ENCODE measurements around a stretch of chr11.

DNA sequence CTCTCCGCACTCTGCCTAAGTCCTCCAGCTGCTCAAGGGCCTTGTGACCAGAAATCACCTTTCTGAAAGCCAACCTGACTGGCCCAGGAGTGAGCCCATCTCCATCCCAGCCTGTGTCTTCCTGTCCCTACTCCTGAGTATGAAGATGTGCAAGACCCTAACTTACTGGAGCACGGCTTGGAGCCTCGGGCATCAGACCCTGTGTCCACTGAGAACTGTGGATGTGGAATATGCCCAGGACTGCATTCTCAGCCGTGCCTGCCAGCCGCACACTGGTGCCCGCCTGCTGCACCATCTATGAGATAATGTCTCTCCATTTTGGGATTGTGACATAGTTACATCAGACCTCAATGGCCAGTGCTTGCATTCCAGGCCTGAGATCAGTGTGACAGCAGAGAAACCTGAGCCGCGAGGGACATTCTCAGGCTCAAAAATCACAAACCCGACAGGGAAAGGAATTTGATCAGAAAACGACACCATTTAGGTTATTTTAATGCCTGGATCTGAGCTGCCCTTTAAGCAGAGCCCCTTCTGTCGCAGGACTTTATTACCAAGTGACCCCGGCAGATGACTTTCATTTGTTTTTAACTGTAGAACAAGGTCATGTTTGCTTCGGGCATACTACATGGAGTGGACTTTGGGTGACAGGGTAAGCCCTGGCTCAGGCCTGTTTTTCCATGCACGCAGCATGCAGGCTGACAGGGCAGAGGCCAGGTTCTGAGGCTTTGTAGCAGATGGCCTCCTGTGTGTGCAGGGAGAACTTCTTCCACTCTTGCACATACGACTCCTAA, 50.8 kb downstream of the SNX19 start:
- PRO-cap: no peak

DNA sequence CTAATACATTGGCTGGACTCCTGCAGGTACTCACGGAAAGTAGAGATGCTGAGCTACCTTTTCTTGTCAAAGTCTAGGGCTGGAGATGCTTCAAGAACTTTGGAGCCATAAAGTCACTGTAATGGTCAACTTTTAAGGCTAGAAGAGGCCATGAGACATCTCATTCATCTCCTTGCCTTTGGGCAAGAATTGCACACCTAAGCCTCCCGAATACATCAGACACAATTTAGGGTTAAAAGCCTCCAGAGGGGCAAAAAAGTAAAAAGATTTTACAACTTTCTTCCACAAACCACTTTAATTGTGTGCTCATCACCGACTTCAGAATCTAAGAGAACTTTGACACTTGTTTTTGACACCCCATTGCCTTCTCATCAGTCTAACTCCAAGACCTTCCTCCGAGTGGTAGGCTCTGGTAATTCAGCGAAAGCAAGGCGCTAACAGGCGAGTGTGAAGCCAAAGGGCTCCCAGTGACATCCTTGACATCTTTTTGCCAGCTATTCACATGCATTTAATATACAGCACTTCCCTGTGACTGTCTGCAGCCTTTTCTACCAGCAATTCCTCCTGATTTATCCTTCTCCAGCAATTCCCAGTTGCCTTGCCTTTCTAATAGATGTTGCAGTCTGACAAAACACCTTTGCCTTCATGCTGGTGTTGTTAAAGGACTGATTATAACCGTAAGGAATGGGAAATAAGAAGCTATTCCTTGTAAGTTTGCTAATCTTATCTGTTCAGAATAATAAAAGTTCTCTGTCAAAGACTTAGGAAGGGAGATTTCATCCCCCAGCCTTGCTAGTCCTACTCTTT, 39.4 kb downstream of the SNX19 start:
- PRO-cap: no peak

DNA sequence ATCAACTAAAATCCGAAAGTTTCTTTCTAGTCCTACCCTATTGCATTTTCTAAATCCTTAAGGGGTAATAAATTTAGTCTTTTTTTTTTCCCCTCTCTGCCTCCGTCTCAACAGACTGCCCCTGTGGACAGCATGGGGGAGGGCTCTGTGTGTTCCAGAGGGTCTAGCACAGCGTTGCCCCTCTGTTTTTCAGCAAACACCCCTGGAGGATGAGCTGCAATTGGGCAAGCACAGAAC, 79.9 kb upstream of the NTM start:
- PRO-cap: no peak

- PRO-cap: no peak
Measured at GRCh38 chr11:131911882-131912579, 541.6 kb downstream of the NTM start.

DNA sequence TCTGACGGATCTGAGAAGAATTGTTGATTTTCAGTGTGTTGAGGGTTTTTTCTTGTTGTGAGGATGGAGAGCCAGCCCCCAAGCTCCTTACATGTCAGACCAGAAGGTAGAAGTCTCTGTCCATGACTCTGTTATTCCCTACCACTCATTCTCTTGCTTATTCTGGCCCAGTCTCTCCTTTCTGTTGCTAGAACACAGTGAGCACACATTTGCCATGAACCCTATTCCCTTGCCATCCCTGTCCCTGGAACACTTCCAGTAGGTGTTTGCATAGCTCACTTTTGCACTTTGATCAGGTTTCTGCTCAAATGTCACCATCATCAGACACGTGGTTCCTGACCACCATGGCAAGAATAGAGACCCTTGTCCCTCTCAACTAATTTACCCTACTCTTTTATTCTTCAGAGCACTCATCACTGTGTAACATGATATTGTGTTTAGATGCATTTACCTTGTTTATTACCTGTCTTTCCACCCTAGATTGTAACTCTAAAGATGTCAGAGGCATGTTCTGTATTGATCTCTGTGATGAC, 606.5 kb downstream of the OPCML start:
- PRO-cap: no peak

DNA sequence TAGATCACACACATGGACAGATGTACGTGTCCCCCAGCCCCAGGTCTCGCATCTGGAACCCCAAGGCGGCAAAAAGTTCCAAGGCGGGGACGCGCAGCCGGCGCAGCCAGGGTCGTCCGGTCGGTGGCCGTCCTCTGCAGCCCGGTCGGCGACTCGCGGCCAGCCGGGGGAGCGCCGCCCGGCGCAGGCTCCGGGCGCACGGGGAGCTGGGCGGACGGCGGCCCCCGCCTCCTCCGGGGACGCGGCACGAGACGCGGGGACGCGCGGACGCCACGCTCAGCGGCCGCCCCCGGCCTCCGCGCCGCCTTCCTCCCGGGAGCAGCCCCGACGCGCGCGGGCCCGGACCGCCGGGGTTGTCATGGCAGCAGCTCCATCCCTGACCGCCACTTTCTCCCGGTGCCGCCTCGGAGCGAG, 588.7 kb downstream of the OPCML start:
- PRO-cap: no peak

DNA sequence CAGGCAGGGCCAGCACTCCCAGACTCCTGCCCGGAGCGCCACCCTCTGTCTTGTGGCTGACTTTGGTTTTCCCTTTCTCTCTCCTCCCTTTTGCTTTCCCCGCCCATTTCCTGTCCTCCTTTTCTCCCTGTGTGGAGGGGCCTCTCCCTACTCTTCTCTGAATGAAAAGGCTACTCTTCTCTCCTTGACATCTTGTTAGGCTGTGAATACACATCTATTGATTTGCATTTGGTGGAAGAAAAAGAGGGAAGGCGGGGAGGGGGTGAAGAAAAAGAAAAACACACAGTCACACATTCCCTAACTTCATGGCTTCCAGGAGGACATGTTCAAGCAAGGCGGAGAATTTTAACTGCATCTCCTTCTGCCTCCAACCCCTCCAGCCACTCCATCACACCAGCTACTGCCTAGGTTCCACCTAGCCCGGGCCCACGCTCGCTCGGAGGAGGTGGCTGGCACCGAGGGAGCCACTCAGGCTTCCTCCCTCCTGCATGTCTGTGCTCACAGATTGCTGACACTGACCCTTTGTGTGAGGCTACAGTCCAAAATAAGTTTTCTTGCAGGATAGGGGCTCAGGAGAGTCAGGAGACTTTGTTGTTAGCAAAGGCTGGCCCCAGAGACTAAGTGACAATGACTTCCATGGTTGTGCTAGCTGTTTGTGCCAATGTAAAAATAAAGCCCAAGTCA, 9.3 kb upstream of the OPCML start:
- PRO-cap: no peak

GRCh38 chr11:133697208-133697759, 148.0 kb downstream of the SPATA19 start:
- PRO-cap: no peak

- PRO-cap: unidirectional peak, minus-strand start at chr11:133957977
Measured at GRCh38 chr11:133957840-133958260, 1.1 kb upstream of the IGSF9B start.

DNA sequence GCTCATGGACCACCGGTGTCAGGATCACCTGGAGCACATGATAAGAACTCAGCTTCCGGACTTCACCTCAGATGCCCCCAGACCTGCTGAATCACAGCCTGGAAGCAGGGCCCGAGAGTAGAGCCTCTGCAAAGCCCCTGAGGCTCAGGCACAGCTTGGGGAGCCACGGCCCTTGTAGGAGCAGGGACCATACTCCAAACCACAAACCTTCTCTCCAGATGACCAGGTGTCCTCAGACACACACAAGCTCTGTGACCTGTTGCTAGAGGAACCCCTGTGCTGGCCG, 13.9 kb upstream of the IGSF9B start:
- PRO-cap: unidirectional peak, plus-strand start at position 90 of the sequence

- PRO-cap: bidirectional peak, plus-strand start at chr11:134041316, minus-strand start at chr11:134041136
Measured at GRCh38 chr11:134040409-134041389, 28.2 kb upstream of the JAM3 start.

DNA sequence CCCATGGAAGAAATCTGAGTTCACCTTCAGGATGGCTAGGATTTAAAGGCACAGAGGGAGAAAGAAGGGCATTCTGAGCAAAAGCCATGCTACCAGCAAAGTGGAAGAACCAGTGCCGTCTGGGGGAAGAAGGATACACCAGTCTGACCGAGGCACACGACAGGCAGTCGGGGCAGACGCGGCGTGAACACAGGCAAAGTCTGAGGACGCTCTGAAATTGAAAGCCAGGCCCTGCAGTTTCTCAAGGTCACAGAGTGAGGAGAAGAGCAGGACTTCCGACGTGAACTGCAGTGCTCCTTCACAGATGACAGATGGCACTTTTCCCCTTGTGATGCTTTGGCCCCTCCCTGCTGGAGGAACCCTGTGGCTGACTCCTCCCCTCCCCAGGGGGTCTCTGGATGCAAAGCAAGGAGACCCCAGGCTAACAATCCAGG, 19.6 kb upstream of the JAM3 start:
- PRO-cap: no peak

DNA sequence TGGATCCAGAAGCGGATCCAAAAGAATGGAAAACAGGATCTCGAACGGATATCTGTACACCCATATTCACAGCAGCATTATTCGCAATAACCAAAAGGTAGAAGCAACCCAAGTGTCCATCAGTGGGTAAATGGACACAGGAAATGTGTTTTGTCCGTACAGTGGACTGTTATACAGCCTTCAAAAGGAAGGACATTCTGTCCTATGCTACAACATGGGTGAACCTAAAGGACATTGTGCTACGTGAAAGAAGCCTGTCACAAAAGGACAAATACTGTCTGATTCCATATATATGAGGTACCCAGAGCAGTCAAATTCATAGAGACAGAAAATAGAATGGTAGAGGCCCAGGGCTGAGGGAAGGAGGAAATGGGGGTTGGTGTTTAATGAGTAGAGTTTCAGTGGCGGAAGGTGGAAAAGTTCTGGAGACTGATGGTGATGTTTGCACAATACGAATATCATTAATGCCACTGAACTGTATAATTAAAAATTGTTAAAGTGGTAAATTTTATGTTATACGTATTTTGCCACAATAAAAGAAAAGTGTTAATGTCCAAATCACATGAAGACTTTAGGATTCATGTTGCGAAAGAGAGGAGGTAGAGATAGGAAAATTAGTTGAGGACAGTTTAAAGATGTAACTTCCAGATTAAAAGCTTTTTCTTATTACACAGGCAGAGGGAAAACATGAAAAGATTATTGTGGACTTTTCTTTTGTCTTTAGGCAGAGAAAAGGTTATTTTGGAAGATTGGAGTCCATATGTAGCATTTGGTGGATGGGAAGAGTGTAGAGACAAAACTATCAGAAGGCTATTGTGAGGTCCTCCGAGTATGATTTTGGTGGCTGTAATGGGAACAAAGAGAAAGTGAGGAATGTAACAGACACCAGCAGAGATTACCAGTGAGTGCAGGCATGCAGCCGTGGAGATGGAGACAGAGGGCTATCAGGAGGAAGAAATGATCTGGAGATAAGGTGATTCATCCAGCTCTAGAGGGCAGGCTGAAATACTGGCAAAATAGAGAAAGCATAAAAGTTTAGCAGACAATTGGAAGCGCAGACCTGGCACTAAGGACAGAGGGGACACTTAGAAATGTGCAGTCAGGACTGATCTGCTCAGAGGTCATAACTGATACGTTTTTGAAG, 12.4 kb downstream of the VPS26B start:
- PRO-cap: no peak

GRCh38 chr11:134243150-134243424, 10.1 kb downstream of the THYN1 start:
- PRO-cap: no peak

DNA sequence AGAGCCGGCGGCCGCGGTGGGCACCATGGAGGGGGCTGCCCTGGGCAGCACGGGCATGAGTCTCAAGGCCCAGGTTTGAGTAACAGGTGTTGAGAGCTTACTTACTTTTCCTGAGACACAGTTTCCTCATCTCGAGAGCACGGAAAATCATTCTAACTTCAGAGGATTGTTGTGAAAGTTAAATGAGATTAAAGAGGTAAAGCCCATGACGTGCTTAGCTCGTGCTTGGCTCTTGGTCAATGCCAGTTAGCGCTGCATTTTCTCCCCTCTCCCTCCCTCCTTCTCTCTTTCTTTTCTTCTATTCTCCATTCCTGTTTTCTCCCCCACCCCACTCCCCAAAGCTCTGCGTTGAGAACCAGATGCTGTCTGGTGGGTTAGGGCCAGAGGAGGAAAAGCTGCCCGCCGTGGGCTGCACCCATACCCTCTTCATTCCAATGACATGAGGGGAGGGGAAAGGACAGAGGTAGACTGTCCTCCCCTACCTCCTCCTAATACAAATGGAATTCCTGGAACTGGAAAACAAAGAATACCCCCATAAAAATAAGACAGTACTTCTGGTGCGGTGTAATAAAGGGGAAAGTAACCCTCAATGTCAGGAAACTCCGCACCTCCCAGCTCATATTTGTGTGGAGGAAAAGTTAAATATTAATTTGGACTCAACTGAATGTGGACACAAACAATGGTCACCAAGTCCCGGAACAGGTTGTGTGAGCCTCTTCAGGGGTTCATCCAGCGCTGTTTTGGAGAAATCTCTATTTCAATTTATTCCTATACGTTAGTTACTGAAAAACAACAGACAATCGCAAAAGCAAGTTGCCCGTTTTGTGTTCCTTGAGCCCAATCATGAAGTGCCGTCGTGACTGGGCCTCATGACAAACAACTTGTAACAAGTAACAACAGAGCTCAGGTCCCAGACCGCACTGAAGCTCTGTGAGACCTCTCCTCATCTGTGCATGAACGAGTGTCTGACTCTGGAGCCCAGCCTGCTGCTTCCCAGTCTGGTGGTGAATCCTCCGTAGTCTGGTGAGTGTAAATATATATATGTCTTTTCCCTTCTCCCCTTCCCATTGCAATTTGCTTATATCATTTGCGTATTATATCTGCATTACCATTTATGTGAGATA, 54.9 kb upstream of the B3GAT1 start:
- PRO-cap: no peak

DNA sequence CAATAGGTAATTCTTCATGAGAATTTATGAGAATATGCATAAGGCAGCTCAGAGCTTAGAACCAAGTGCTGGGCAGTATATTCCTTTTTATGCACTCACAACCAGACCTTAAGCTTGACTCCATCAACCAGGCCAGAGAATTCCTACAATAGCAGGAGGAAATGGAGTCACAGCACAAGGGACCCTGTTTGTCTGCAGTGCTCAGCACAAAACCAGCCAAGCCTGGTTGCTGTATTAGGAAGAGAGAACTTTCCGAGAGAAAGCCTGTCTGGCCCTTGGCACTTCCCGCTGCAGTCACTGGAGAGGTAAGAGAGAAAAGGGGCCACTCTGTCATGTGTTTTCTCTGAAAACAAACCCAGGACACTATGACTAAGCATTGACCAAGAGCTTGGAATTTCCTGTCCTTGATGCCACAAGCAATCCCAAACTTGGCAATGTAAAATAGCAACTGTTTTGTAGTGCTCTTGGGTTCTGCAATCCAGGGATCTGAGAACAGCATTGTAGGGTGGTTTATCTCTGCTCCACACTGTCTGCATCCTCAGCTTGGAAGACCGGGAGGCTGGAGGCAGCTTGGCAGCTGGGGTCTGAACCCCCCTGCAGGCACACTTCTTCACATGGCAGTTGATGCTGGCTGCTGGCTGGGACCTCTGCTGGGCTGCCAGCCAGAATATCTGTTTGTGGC, 537.0 kb upstream of the B3GAT1 start:
- PRO-cap: no peak

Data from right common carotid artery plus branches (tissue), 1 donor.